Body of pancreas (tissue), 2 donors: ENCODE measurements around the gene BCL2L10.

DNA sequence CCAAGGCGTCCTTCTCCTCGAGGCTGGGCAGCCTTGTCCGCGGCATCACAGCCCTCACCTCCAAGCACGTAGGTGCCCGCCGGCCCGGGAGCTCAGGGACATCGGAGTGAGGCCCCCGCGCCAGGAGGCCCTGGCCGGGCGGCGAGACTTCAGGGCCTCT is 258 bp downstream of the AP4E1 start:
- PRO-cap, result unidirectional peak, plus-strand start at position 95 of the sequence
- RAMPAGE, long total RNA, 2 experiments, result no peak in any of the 2 experiments

DNA sequence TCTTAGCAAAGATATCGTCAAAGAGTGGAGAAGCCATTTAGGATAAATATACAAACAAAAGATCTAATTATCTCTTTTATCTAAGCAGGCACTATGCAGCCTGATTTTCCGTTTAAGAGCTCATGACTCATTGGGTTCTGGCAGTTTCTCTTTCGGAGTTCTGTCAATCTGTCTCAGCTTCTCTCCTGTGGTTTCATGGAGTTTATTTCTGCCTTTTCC is 68.4 kb upstream of the TNFAIP8L3 start:
- PRO-cap, result no peak
- RAMPAGE, long total RNA, 2 experiments, result no peak in any of the 2 experiments

- PRO-cap, result no peak
- RAMPAGE, long total RNA, 2 experiments, result no peak in any of the 2 experiments
Observed at GRCh38 chr15:51172208-51172667, 77.5 kb upstream of the TNFAIP8L3 start.

- PRO-cap, result no peak
- RAMPAGE, long total RNA, 2 experiments, result no peak in any of the 2 experiments
Observed at GRCh38 chr15:51266420-51267429, 71.7 kb downstream of the CYP19A1 start.

GRCh38 chr15:51812904-51813441 is 16.5 kb upstream of the TMOD3 start:
- PRO-cap, result no peak
- RAMPAGE, long total RNA, 2 experiments, result no peak in any of the 2 experiments

DNA sequence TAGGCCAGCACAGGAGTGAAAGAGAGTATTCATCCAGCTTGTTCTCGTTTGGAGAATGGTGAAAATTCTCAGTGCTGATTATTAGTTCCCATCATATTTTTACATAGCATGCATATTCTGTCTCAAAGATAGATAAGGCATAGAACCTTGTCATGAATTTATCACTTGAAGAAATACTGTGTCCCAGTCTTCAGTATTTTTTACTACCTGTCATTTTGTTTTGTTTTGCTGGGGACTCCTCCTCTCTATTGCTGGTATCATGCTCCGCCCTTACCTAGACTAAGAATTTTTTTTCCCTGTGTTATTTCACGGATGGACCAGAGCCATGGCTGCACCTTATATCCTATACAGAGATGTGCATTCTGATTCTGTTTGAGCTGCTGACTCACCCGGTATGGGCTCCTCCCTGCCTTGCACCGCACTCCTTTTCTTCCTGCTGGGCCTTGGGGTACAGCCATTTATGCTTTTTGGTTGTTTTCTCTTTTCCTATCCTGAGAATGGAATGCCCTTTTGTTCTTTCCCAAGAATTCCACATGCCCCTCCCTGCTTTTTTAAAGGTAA is 45.1 kb downstream of the TMOD3 start:
- PRO-cap, result no peak
- RAMPAGE, long total RNA, 2 experiments, result no peak in any of the 2 experiments

DNA sequence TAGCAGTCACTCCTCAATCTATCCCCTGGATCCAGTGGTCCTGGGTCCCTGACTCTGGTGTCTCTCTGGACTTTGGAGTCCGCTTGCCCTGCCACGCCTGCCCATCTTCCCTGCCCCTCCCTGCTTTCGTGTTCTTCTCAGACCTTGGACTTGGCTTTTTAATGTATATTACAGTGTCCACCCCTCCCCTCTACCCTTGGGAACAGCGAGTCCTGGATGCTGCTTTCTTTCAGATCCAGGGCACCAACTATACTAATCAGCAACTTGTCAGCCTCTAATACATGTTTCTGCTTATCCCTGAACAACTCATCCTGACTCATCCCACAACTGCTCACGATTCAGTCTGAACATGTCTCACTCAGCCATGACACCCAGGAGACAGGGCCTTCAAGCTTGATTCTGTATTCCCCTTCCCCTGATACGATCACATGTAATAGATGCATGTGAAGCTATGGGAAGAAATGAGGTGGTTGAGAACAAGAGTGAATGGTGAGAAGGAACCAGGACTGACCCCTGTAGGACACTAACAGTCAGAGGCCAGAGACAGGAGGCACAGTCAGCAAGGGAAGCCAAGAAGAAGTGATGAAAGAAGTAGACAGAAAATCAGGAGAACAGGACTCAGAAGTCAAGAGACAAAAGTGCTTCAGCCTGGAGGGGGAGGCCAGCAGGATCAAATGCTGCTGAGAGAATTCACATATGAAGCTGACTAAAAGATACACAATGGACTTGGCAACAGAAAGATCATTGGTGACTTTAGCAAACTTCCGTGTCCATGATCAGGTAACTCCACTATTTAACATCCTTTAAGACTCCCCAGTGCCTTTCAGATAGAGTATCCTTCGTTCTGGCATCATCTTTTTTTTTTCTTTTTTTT is 35.5 kb downstream of the BCL2L10 start:
- PRO-cap, result no peak
- RAMPAGE, long total RNA, 2 experiments, result no peak in any of the 2 experiments

DNA sequence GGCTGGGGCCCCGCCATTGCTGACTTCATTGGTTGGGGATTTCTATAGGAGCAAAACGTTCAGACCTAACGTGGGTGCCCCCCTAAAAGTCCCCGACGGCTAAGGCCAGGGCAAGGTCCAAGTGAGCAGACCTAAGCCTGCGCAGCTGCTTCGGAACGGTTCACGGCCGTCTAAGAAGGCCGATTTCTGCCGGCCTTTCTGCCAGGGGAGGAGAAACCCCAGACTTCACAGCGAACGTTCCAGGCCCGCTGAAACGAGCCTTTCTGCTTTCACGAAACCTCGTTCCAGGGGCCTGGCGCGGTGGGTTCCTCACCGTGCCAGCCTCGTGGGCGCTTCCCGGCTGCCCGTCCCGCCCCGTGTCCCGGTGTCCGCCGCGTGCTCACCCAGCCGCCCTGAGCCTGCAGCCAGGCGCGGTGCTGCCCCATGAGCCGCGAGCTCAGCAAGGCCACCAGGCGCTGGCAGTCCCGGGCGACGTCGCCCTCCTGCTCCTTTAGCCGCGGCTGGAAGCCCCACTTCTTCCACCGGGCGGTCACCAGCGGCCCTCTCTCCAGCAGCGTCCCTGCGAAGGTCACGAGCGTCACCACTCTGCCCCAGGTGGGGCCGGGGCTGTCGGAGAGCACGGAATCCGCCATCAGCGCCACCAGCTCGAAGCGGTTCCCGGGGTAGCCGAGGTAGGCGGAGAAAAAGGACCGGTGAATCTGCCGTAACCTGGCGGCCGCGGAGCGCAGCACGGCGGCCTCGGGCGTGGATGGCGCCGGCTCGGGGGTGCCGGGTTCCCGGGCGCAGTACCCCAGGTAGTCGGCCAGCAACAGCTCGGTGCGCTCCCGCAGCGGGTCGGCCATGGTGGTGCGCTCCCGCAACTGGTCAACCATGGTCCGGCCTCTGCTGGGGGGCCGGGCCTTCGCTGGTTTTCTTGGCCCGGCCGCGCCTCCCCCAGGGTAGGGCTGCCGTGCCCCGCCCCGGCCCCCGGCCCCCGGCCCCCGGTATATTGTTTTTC is at the start of gene BCL2L10:
BCL2L10 (minus strand) TSS at position 921 of the 997 bp plus-strand sequence.
- PRO-cap, result unidirectional peak, plus-strand start at position 451 of the sequence
- RAMPAGE, long total RNA, 2 experiments, result start-site peak on the minus strand in 1 of 2 experiments, centred at position 663 of the sequence, 9 reads per replicate

DNA sequence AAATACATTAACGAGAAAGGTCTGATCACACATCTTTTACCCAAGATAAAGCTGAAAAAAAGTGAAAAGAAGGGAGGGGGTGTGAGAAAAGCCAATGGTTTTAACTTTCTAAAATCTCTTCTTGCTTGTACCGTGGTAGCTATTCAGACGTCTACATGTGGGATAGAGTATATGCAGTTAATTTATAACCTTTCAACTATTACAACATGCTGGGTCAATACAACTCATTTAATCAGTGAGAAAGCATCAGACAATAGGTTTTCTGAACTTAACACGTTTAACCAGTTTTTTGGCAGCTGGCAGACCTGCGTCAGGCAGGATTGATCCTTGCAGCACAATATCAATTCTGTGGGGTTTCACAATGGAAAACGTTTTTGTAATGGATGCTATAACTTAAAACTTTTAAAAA is 6.5 kb downstream of the GNB5 start:
- PRO-cap, result no peak
- RAMPAGE, long total RNA, 2 experiments, result no peak in any of the 2 experiments

GRCh38 chr15:52223358-52224022 is 32.3 kb upstream of the GNB5 start:
- PRO-cap, result no peak
- RAMPAGE, long total RNA, 2 experiments, result start-site peak on the minus strand in 1 of 2 experiments, at chr15:52223578-52223642 at its widest, 23 reads per replicate

DNA sequence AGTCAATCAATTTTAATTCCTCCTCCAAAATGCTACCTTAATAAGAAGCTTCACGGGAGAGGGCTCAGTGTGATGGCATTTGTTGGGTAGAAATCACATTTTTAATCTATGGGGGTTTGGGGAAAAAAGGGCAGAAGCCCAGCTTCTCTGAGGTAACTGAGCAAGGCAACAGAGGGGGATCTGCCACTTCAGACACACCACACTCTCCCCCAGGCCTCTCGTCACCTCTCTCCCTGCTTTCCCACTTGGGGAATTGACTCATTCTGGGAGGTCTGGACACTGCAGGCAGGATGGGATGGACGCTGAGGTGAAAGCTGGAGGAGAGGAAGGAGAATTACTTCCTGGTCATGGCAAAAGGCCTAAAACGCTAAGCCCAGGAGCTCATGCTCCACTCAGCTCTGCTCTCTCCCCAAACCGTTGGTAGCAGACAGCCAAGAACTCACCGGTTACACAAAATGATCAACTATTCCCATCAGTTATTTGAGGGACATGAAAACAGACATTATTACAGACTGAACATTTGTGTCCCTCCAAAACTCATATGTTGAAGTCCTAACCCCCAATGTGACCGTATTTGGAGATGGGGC is 33.2 kb downstream of the MYO5C start:
- PRO-cap, result no peak
- RAMPAGE, long total RNA, 2 experiments, result no peak in any of the 2 experiments

DNA sequence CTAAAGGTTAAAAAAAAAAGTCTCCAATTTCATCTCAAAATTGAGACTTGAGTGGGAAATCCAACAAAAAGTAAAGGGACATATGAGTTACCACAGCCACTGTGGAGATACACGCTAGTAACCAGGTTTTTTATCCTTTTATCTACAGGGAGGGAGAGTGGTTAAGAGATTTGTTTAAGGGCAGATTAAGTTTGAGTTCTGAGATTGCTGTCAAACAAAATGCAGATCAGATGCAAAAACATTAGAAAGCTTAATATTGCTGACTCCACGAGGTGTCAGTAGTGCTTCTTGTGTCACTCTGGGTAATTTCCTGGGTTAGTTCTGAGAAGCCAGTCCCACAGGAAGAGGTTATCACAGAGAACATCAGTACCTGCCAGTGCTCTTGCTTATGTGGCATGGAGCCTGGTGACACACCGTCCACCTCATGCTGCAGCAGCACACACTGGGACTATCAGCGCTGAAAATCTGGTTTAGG is 35.8 kb upstream of the MYO5C start:
- PRO-cap, result no peak
- RAMPAGE, long total RNA, 2 experiments, result no peak in any of the 2 experiments

- PRO-cap, result no peak
- RAMPAGE, long total RNA, 2 experiments, result no peak in any of the 2 experiments
Observed at GRCh38 chr15:52483602-52484331, 44.9 kb downstream of the MYO5A start.

- PRO-cap, result unidirectional peak, plus-strand start at chr15:52567979
- RAMPAGE, long total RNA, 2 experiments, result no peak in any of the 2 experiments
Observed at GRCh38 chr15:52567700-52568112, 1.1 kb downstream of the ARPP19 start.

DNA sequence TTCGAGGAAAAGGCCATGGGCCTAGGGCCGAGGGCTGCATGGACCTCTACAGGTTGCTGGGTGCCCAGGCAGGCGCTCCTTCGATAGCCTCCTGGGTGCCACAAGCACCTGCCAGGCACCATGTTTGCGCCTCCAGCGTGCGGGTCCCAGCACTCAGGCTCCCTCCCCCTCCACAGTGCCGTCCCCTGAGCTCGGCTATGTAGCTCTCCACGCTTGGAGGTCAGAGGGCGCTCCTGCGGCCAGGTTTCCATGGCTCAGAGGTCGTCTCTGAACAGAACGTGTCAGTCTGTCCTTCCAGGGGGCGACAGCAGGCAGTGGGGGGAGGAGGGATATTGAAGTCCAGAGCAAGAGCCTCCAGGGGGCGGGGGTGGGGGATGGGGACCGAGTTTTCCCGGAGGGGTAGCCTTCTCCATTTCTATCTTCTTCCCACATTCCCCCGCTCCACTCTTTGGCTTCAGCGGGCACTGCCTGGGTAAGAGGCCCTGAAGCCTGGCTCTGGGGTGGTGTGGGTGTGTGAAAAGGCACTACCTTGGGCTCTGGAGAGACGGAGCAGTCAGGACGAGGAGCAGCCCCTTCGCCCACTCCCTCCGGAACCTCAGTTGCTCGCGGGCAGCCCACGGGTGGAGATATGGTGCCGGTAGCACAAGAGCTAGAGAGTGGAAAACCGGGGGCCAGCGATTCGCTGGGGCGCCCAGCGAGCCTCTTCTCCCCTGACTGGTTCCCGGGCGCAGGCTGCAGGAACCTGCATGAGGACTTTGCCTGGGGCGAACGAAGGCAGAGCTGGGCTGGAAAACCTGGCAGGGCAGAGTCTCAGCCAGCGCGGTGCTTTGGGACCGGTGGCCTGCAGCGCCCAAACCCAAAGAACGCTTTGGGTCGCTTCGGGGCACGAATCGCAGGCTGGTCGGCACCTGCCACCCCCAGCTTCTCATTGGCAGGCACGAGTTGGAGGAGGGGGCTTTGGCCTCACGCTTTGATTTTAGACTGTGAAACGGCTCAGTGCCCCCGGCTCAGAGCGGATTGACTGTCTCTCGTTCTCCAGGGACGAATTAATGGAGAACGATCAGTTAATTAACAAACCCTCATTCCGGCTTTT is 3.3 kb downstream of the ONECUT1 start:
- PRO-cap, result bidirectional peak, plus-strand start at position 210 of the sequence, minus-strand start at position 172 of the sequence; bidirectional peak, plus-strand start at position 805 of the sequence, minus-strand start at position 782 of the sequence; bidirectional peak, plus-strand start at position 996 of the sequence, minus-strand start at position 865 of the sequence
- RAMPAGE, long total RNA, 2 experiments, result no peak in any of the 2 experiments

GRCh38 chr15:52787924-52788599 is 2.1 kb downstream of the ONECUT1 start:
- PRO-cap, result bidirectional peak, plus-strand start at chr15:52788300, minus-strand start at chr15:52788211; bidirectional peak, plus-strand start at chr15:52789033, minus-strand start at chr15:52788516
- RAMPAGE, long total RNA, 2 experiments, result no peak in any of the 2 experiments

- PRO-cap, result no peak
- RAMPAGE, long total RNA, 2 experiments, result no peak in any of the 2 experiments
Observed at GRCh38 chr15:54817653-54817983, 379.1 kb downstream of the RSL24D1 start.

GRCh38 chr15:55064312-55064787 is 132.4 kb downstream of the RSL24D1 start:
- PRO-cap, result no peak
- RAMPAGE, long total RNA, 2 experiments, result no peak in any of the 2 experiments

- PRO-cap, result no peak
- RAMPAGE, long total RNA, 2 experiments, result no peak in any of the 2 experiments
Observed at GRCh38 chr15:55126330-55126611, 70.5 kb downstream of the RSL24D1 start.

- PRO-cap, result no peak
- RAMPAGE, long total RNA, 2 experiments, result no peak in any of the 2 experiments
Observed at GRCh38 chr15:55255713-55256144, 33.9 kb downstream of the RAB27A start.